Helper T cell (primary cell): ENCODE results near the genes GGTA1 and OR1N1.

DNA sequence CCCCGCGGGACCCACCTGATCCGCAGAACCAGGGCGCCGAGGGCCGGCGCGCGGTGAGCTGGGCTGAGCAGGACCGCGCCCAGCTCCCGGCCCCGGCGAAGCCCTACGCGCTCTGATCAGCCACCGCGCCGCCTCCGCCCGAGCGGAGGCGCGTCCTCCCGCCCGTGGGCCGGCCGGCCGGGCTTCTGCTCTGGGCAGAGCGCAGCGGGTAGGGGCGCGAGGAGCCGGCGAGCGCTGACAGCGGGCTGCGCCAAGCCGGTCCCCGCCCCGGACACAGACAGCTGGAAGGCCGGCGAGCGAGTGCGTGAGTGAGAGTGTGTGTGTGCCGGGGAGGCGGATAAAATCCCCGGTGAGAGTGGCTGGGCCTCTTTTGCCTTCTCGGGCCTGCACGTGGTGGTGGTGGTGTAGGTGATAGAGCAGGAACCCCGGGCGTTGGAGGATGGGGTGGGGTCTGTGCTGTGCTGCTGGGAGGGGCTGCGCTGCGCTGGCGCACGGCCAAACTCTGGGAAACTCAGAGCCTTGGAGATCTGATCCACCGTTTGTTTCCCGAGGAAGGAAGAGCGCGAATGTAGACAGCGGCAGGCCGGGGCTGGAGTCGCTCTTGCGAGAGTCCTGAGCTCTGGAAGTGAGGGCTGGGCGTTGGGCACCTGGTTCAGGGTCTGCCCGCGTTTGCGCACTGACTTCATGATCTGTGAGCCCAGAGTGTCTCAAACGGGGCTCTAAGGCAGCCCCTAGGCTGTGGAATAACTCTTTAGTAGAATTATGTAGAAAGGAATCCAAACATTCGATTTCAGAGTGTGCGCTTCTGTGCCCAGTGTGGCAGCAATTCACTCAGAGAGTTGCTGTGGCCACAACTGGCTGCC is at the start of gene GGTA1:
Gene GGTA1, minus strand, starts transcription at position 210 of the 863 bp plus-strand sequence.
- PRO-cap, 2 experiments: no peak in any of the 2 experiments

GRCh38 chr9:121698830-121699657 is 47.6 kb downstream of the DAB2IP start:
- PRO-cap, 2 experiments: no peak in any of the 2 experiments

- PRO-cap, 2 experiments: no peak in any of the 2 experiments
Measured at GRCh38 chr9:121718974-121719659, 67.7 kb downstream of the DAB2IP start.

GRCh38 chr9:121720073-121720906 is 68.9 kb downstream of the DAB2IP start:
- PRO-cap, 2 experiments: no peak in any of the 2 experiments

DNA sequence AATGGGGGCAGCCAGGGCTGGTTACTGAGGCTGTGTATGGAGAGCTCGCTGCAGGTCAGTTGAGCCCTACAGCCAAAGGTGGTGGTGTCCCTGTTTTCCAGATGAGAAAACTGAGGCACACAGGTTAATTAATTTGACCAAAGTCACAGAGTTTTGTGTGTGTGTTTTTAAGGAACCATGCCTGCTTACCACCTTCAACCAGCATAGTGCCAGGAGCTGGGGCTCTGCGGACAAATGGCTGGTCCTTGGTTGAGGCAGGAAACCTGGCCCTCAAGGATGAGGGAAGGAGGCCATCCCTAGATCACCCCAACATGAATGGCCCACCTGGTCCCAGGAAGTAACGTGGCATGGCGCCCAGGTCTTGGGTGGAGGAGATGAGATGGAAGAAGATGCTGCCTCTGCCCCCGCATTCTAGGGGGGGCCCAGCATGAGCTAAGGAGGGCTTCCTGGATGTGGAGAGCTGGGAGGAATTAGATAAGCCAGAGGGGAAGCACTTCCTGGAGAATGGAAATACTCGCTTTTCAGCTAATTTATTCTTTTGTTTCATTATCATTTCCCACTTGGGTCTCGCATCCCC is 94.9 kb downstream of the DAB2IP start:
- PRO-cap, 2 experiments: no peak in any of the 2 experiments

DNA sequence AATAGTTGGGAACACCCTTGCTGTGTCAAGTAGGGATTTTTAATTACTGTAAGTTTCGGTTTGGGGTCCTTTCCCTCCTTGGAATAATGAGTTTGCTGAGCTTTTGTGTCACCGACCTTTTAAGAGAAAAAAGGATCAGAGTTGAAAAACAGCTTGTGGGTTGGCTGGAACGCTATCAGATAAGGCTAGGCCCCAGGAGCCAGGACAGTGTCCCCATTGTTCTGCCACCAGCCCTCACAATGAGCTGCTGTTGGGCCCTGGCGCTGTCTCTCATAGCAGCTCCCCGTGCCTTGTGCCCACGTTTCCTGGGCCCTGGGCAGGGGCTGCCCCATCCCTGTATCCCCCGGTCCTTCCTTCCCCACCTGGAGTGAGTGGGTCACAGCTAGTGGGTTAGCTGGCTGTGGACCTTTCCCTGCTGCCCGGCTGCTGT is 99.3 kb downstream of the DAB2IP start:
- PRO-cap, 2 experiments: no peak in any of the 2 experiments

GRCh38 chr9:121756908-121757586 is 105.6 kb downstream of the DAB2IP start:
- PRO-cap, 2 experiments: no peak in any of the 2 experiments

DNA sequence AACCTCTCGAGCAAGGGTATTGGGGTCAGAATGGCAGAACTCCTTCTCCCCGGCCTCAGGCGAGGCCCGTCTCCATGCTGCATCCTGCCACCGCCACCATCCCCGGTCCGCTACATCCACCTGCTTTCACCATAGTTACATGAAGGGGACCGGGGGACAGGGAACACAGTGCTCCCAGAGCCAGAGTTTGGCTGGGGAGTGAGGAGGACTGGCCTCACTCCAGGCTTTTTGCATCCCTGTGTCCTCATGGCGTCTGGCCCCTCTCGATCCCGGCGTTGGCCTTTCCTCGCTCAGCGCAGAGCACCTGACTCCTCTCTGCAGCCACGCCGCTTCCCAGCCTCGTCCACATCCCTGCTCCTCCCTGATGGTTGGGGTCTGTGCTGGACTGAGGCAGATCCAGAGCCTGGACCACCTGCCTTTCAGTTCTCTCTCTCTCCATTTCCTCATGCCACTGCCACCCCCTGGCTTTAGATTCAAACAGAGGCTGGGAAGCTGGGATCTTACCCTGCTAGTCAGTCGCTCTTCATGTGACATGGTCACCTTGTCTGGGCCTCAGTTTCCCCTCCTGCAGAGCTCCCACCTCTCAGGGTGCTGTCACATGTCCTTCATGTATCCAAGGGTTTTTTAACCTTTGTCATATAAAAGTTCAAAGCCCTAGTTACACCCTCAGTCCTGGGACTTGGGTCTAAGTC is 124.0 kb downstream of the DAB2IP start:
- PRO-cap, 2 experiments: no peak in any of the 2 experiments

DNA sequence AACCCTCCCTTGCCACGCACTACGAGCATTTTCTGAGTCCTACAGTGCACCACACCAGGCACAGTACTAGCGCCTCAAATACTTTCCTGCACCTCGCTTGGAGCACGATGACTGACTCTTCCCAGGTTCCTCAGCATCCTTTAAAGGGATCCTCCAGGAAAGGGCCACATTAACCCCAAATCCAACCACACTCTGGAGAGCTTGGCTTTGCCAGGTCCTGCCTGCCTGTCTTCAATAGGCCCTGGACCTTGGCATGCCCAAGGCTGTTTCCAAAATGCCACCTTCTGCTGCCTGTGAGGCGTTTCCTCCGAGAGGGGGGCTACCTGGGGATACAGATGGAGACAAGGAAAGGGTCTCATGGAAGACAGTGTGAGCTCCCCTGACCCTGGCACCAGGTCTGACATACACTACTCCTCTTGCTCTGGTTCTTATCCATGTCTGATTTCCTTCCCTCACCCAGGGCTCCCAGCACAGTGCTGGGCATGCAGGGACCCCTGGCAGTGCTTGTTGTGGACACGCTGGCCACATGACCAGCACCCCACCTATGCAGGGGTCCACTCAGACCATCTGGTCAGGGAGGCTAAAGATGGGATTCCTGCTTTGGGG is 170.0 kb downstream of the DAB2IP start:
- PRO-cap, 2 experiments: no peak in any of the 2 experiments

GRCh38 chr9:121884686-121884896 is 208.5 kb downstream of the TTLL11 start:
- PRO-cap, 2 experiments: no peak in any of the 2 experiments

DNA sequence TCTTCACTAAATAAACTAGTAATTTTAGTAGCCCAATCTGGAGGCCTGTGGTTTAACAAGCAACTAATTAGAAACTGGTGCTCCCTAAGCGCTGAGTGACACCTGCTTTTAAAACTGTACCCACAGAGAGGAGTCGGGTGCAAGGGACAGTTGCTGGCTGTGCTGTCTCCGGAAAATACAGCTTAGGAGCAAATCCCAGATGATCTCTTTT is 148.2 kb downstream of the TTLL11 start:
- PRO-cap, 2 experiments: no peak in any of the 2 experiments

GRCh38 chr9:121987171-121987976 is 105.7 kb downstream of the TTLL11 start:
- PRO-cap, 2 experiments: no peak in any of the 2 experiments

GRCh38 chr9:122015304-122015669 is 77.8 kb downstream of the TTLL11 start:
- PRO-cap, 2 experiments: no peak in any of the 2 experiments

DNA sequence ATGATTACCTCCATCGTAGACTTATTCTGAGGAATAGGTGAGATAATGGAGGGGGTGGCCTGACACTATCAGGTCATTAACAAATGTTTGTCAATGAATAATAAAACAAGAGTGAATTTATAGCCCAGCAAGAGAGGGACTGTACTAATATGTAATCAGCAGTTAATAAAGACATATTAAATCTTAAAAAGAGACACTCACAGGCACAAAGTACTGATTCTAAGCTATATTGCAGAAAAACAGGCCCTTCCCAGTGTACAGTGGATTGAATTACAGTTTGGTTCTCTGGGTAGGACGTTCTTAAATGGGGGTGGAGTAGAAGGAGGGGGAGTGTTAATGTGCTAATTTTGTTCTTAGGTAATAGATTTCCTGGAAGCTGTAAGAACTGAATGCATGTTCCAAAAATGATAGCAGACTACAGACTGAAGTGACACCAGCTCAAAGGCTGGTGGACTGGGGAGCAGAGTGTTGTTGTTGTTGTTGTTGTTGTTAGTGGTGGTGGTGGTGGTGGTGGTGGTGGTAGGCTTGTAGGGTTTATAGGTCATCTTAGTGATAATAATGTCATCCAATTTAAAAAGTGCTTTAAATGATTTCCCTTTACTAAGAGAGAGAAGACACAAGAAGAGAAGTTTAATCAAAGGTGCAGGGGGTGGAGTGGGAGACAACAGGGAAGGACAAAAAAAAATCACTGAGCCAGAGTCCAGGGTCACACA is 27.2 kb downstream of the TTLL11 start:
- PRO-cap, 2 experiments: no peak in any of the 2 experiments

DNA sequence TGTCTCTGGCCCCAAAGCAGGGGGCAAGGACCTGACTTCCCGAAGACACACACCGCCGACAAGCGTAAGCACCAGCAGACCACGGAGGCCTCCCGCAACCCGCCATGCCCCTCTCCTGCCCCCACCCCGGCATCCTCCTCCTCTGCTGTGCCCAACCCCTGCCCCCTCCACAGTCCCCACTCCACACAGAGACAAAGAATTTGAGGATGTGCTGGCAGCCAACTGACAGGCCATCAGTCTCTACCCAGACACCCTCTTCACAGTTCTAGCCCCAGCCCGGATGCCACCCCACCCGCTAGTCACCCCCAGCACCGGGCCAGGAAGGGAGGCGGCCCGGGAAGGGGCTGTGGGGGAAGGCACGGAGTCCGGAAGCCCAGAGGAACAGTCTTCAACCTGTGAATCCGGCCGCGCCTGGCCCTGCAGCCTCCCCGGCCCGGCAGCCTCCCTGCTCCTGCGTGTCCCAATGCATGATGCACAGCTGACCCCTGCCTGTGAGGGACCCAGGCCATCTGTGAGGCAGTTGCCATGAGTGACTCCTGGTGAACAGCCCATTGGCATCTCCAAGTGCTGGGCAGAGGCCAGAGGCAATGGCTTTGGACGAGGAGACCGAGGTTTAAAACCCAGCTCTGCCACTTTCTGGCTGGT is 31.2 kb downstream of the NDUFA8 start:
- PRO-cap, 2 experiments: no peak in any of the 2 experiments

GRCh38 chr9:122527077-122527601 is at the start of gene OR1N1:
Gene OR1N1, minus strand, starts transcription at chr9:122527293.
- PRO-cap, 2 experiments: no peak in any of the 2 experiments

DNA sequence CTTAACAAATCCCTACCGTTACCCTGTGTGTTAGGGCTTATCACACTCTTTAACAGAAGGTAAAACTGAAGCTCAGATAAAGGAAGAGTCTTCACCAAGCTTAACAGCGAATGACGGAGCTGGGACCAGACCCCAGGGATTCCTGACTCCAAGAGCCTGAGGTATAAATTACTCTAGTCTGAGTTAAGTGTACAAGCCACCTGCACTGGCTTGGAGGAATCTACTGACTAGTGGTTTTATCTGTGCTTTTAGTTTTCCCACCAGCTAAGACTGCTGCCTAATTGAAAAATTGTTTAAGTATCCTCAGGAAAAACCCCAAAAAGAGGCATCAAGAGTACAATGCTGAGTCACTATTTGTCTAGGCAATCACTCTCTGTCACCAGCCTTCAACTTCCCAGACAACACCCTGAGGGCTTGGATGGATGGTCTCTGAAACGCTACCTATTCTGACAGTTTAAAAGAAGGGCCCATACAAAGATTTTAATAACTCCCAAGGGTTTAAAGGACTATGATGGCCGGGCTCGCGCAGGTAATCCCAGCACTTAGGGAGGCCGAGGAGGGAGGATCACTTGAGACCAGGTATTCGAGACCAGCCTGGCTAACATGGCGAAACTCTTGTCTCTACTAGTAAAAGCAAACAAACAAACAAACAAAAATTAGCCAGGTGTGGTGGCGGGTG is 1.3 kb downstream of the PDCL start:
- PRO-cap, 2 experiments: no peak in any of the 2 experiments

- PRO-cap, 2 experiments: no peak in any of the 2 experiments
Measured at GRCh38 chr9:122847069-122848024, 19.0 kb upstream of the PDCL start.

DNA sequence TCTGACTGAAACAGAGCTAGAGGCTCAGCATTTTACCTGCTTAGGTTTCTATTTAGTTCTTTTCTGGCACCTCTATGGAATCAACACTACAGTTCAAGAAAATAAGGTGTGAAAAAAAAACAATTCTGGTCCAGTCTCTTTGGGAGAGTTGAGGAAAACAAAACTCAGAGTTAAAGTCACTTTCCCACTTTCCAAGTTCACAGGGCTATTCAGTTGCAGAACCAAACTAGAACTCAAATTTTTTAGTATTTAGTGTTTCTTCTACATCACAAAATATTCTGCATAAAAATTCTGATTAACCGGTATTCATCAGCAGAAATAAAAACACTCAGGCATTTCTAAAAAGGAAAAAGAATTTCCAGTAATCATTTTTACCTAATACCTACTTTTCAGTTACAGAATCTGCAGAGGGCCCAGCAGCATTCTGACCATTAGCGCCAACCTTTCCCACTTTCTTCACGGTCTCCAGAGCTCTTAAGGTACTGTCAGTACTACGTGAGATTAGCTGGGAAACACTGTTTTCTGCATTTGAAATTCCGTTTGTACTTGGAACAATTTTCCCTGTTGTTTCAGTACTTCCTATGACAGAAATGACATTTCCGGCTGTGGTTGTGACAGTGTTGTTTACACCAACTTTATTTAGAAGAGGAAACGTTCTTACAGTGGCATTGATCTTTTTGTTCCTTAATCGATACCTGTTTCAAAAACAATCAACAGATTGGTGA is 36.7 kb upstream of the PDCL start:
- PRO-cap, 2 experiments: no peak in any of the 2 experiments

- PRO-cap, 2 experiments: peak in 1 of 2 experiments; most common plus-strand start chr9:122904677 (in 1)
Measured at GRCh38 chr9:122904415-122904746, 778 bp downstream of the RC3H2 start.